Epidermal melanocyte (primary cell): ENCODE measurements around the genes SPG11 and CEP152.

- RRBS: 3% methylated on average over 35 of the region's 72 CpGs
These were observed at the start of gene SPG11 for GRCh38 chr15:44662999-44664066. Gene SPG11, minus strand, starts transcription at chr15:44663662.

- RRBS: no CpG with 5 or more reads among the region's 3 CpGs
These were observed 3.7 kb downstream of the B2M start for GRCh38 chr15:44715034-44715343.

- RRBS: no CpG with 5 or more reads among the region's 10 CpGs
These were observed 94.3 kb downstream of the TRIM69 start for GRCh38 chr15:44830419-44831283.

GRCh38 chr15:45030612-45031121 is 7.7 kb downstream of the SORD start:
- RRBS: no CpG with 5 or more reads among the region's 3 CpGs

DNA sequence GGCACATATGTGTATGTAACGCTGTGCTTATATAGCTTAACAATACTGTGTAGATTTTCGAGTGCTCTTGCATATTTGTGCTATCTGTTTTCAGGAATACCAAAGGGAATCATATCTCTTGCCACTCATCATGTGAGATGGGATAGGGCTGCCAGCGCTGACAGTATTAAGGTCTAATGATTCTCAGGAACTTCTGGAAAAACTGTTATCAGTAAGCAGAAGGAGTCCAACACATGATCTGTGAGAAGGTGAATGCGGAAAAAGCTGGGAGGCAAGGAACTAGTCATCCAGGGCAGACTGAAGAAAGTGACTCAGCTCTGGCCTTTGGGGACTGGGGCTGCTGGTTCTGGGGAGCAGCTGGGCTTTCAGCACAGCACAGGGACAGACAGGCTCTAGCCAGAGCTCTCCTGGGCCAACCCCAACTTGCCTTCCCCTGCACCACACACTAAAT is 34.3 kb downstream of the DUOX2 start:
- RRBS: no CpG with 5 or more reads among the region's 4 CpGs

DNA sequence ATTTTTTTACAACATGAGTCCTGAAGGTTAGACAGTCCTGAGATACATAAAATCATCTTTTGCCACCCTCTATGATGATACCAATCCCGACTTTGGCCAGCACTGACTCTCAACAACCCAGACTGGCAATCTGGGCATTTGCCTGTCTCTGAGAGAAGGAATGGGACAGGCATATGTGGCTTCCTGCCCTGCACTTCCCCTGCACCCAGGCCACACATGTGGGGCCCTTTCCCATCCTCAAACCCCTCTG is 17.3 kb downstream of the DUOX2 start:
- RRBS: no CpG with 5 or more reads among the region's 1 CpG

GRCh38 chr15:45134533-45135868 is 5.2 kb downstream of the DUOX1 start:
- RRBS: 13% methylated on average over 5 of the region's 84 CpGs

GRCh38 chr15:45139359-45139895 is 9.6 kb downstream of the DUOX1 start:
- RRBS: 76% methylated on average over 3 of the region's 9 CpGs

- RRBS: no CpG with 5 or more reads among the region's 13 CpGs
These were observed 27.3 kb downstream of the DUOX1 start for GRCh38 chr15:45156911-45157773.

- RRBS: no CpG with 5 or more reads among the region's 12 CpGs
These were observed 619 bp upstream of the GATM start for GRCh38 chr15:45378887-45379439.

DNA sequence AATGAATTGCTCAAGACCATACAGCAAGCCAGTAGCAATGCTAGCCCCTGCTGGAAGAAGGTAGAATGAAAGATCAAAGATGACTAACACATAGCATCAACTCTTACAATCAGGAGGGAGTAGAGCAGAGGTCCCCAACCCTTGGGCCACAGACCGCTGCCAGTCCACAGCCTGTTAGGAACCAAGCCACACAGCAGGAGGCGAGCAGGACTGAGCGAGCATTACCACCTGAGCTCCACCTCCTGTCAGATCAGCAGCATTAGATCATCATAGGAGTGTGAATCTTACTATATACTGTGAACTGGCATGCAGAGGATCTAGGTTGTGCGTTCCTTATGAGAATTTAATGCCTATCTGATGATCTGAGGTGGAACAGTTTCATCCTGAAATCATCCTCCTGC is 8.2 kb upstream of the SPATA5L1 start:
- RRBS: no CpG with 5 or more reads among the region's 4 CpGs

DNA sequence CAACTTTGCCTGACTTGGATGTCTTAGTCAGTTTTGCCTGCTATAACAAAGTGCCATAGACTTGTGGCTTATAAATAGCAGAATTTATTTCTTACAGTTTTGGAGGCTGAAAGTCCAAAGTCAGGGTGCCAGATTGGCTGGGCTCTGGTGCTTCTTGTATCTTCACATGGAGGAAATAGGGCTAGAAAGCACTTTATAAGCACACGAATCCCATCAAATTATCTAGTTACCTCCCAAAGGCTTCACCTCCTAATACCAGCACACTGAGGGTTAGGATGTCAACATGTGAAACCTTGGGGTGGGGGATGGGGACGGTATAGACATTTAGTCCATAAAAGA is 116.8 kb downstream of the SQOR start:
- RRBS: no CpG with 5 or more reads among the region's 2 CpGs

- RRBS: no CpG with 5 or more reads among the region's 1 CpG
These were observed 891.6 kb downstream of the SQOR start for GRCh38 chr15:46526448-46526756.

- RRBS: no CpG with 5 or more reads among the region's 5 CpGs
These were observed 315.8 kb upstream of the SEMA6D start for GRCh38 chr15:47401433-47401892.

DNA sequence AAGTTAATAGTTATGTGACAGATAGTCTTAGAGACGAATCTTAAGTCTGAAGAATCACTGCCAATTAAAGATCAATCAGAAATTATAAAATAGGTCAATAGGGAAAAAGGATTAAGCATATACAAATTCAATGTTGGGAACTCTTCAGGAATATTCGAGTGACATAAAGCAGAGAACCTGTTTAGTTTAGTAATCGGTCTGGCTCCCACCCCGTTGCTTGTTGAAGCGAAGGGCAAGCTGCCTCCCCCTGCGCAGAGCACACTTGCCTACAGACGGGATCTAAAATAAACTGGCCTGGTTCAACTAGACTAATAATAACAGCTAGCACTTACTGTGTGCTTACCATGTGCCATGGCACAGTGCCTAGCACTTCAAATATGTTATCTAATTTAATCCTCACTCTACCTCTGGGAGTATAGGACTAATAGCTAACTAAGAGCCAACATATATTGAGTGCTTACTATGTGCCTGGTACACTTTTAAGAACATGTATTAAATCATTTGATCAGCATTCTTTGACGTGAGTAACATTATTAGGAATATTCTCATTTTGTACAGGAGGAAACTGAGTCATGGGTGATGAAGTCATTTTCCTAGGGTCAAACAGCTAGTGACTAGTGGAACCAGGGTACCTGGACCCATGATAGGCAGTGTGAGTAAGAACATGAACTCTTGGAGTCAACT is 8.7 kb downstream of the SEMA6D start:
- RRBS: no CpG with 5 or more reads among the region's 8 CpGs

- RRBS: no CpG with 5 or more reads among the region's 6 CpGs
These were observed 28.2 kb downstream of the MYEF2 start for GRCh38 chr15:48149810-48150404.

GRCh38 chr15:48599886-48600390 is 45.6 kb downstream of the FBN1 start:
- RRBS: no CpG with 5 or more reads among the region's 4 CpGs

- RRBS: no CpG with 5 or more reads among the region's 5 CpGs
These were observed 25.8 kb upstream of the FBN1 start for GRCh38 chr15:48671375-48671736.

DNA sequence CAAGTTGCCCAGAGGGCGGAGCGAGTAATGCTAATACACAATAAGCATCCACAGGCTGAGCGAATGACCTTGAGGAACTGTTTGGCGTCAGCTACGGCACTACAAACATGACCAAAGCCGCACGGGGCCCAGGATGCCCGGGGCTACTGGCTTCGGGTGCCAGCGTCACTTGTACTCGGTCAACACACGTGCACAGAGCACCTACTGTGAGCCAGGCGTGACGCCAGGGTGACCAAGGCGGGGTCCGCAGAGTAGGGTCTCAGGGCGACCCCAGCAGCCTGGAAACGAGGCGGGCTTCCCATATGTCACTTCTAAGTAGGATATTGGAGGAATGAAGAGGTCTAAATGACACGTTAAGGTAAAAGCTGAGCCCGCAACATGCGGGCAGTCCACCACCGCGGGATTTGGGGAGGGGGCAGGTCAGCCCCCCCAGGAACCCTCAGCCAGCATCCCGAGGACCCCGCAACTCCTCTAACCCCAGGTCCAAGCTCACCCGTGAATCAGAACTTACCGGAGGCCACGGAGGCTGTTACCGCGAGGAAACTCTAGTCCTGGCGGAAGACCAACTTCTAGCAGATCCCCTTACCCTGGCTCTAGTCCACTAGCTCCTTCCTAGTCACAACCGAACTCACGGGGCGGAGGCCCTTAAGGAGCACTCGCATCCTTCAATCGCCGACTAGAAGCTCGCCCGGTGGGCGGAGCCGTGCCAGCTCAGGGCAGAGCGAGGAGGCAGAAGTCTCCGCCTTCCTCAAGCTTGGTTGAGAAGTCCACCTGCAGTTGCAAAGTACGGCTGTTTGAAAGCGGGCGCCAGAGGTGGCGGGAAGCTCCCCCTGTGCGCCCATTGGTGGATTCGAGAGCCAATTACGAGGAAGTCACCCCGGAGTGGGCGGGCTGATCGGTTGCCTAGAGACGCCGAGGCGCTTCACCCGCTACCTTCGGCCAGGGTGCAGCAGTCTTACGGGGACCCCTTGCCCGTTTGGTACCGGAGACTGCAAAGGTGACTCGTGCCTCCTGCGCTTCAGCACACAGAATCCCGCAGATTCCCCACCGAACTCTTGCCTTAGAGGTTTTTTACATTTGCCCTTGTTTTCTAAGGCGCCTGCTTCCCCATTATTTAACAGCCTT is at the start of gene CEP152:
TSS of gene CEP152 (minus strand) at position 620 of the 1,125 bp plus-strand sequence.
- RRBS: 3% methylated on average over 7 of the region's 67 CpGs

- RRBS: 2% methylated on average over 19 of the region's 42 CpGs
These were observed 884 bp downstream of the SHC4 start for GRCh38 chr15:48962734-48963335.